ENCODE results near the genes RARRES1 and NMD3.

- PRO-cap: bidirectional peak, plus-strand start at chr3:158732201, minus-strand start at chr3:158732176
Measured at GRCh38 chr3:158731971-158732919, at the start of gene RARRES1. TSS of gene RARRES1 (minus strand) at chr3:158732457.

DNA sequence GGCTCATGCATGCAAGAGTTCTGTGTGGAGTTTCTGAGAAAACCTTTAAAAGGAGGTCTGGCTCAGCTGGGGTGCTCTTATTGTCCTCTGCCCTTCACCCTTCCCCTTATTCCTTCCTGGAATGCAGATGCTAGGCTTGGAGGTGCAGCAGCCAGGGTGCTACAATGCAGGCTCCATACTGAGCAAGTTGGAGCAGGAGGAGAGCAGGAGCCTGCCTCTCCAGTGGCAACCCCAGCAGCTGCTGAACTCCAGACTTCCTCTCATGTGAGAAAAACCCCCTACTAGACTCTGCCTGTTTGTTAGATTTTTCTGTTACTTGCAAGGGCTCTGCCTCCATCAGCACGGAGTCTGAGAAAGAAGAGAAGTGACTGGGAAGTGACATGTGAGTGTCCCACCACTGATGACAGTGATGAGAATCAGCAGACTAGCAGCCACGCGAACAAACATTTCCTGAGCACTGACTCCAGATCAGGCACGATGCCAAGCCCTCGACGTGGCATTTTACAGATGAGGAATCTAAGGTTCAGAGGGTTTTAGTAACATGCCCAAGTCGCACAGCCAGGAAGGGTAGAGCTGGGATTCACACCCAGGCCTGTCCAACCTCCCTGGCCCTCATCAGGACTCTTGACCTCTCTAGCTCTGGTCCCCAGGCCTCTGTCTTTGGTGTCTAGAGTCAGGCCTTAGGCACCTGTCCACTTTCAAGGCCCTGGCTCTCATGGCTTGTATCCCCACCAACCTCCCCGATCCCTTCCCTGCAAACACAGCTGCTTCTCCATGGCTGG lies 16.2 kb upstream of the RARRES1 start:
- PRO-cap: no peak

- PRO-cap: no peak
Measured at GRCh38 chr3:159790131-159790511, 435.1 kb upstream of the C3orf80 start.

GRCh38 chr3:159852654-159853791 lies 372.2 kb upstream of the C3orf80 start:
- PRO-cap: unidirectional peak, plus-strand start at chr3:159853093; unidirectional peak, plus-strand start at chr3:159853215

DNA sequence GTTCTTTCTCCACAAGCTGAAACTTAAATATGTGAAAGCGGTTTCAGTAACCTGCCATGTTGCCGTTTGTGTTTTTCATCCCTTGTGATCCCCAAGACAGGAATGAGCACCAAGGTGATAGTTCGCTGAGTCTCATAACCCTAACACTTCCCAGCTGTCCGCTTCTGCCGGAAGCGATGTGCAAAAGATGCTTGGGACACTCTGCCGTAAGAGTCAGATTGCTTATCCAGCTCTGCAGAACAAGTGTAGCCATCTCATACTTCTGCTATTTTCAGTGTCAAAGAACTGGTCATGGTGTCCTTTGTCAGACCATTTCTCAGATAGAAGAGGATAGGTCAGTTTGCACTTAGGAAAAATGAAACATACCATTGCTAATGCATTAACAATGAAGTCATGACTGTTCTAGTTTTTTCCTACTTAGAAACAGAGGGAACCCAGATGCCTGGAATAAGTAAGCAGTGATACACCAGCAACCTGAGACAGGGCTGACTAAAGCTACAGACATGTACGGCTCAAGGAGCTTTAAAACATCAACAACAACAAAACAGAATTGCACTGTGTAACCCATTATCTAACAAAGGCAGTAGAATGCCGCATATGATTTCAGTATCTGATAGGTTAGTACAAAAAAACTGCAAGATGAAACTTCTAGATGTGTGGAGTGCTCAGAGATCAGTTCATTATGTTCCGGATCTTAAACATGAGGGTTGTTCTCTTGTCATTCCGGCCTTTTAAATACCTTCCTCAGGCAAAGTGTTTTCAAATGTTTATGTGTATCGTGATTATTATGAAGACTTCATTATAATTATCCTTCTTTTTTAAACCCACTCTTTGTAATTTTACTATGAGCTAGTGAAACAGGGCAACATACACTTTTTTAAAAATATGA lies 370.5 kb upstream of the C3orf80 start:
- PRO-cap: no peak

GRCh38 chr3:160129285-160130085 lies 95.7 kb upstream of the C3orf80 start:
- PRO-cap: no peak

DNA sequence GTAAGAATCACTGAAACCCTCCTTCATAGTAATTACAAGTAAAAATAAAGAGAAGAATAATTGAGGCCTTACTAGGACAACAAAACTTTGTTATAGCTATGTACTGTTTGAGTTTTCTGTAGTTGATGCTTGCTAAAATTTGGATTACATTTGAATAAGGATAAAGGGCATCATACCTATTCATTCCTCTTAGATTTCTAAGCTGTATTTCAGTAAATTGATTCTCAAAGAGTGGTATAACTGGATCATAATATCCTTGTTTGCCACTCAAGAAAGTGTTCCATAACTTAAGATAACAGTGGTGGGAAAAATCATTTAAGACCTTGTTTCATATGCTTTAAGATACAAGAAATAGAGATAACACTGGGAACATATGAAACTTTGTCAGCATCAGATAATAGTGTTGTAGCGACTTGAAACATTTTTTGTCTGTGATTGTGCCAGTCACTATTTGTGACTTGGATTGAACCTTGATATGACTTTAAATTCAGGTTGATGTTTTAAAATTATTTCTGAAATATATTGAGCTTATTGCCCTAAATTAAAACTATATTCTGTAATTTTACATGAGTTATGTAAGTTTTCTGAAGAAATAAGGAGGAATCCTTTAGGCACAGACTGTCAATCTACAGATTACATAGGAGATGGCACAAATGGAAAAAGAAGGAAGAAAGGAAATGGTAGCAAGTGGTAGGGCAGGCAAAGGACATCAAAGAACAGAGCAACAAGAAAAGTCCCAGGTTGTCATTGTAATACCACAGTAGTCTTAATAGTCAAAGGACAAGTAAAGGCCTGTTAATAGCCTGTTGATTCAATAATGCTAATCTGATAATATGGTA lies 8.9 kb downstream of the SMC4 start:
- PRO-cap: no peak

DNA sequence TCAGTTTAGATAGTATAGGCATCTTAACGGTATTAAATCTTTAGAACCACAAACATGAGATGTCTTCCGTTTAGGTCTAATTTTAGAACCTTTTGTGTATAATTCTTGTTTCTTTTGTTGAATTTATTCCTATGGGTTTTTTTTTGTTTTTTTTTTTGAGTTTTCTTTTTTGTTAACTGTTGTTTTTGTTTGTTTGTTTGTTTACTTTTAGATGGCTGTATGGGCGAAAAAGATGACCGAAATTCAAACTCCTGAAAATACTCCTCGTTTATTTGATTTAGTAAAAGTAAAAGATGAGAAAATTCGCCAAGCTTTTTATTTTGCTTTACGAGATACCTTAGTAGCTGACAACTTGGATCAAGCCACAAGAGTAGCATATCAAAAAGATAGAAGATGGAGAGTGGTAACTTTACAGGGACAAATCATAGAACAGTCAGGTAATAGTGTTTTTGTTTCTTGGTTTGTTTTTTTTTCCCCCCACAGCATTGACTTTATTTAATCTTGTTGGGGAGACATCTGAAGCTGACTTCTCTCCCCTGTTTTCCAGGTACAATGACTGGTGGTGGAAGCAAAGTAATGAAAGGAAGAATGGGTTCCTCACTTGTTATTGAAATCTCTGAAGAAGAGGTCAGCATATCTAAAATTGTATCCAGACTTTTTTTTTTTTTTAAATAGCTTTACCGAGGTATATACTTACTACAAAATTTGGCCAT lies 23.9 kb downstream of the SMC4 start:
- PRO-cap: no peak

DNA sequence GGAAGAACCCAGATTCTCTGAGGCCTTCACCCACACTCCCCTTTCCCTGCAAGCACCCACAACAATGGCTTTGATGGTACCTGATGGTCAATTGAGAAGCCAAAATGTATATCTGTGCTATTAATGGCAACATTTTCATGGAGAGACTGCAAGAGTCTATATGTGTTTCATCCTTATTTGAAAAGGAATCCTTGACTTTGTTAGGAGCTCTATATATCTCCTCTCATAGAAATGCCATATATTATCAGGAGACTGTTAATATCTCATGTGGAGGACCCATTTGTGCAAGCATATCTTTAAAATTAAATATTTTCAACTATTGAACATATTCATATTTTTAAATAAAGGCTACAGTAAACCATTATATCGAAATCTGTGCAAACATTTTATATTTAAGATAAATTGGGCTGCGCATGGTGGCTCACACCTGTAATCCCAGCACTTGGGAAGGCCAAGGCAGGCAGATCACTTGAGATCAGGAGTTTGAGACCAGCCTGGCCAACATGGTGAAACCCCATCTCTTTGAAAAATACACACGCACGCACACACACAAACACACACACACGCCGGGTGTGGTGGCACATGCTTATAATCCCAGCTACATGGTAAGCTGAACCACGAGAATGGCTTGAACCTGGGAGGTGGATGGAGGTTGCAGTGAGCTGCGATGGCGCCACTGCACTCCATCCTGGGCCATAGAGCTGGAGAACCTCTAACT lies 22.0 kb downstream of the TRIM59 start:
- PRO-cap: no peak

DNA sequence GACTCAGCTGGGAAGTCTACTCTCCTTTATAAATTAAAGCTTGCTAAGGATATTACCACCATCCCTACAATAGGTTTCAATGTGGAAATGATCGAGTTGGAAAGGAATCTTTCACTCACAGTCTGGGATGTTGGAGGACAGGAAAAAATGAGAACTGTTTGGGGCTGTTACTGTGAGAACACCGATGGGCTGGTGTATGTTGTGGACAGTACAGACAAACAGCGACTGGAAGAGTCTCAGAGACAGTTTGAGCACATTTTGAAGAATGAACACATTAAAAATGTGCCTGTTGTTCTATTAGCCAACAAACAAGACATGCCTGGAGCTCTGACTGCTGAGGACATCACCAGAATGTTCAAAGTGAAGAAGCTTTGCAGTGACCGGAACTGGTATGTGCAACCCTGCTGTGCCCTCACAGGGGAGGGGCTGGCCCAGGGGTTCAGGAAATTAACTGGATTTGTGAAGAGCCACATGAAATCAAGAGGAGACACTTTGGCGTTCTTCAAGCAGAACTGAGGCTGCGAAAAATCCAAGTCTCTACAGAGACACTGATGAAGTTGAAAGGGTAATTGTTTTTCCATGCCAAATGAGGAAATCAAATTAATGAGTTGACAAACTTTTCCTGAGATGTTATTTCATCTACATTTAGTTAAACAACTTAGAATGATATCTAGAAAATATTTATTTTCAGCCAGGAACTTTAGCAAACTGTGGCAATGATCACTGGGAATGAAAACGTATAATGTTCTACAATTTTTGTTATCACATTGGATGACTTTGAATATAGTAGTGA lies 646 bp downstream of the ARL14 start:
- PRO-cap: no peak

- PRO-cap: no peak
Measured at GRCh38 chr3:160719057-160719454, 37.0 kb upstream of the PPM1L start.

DNA sequence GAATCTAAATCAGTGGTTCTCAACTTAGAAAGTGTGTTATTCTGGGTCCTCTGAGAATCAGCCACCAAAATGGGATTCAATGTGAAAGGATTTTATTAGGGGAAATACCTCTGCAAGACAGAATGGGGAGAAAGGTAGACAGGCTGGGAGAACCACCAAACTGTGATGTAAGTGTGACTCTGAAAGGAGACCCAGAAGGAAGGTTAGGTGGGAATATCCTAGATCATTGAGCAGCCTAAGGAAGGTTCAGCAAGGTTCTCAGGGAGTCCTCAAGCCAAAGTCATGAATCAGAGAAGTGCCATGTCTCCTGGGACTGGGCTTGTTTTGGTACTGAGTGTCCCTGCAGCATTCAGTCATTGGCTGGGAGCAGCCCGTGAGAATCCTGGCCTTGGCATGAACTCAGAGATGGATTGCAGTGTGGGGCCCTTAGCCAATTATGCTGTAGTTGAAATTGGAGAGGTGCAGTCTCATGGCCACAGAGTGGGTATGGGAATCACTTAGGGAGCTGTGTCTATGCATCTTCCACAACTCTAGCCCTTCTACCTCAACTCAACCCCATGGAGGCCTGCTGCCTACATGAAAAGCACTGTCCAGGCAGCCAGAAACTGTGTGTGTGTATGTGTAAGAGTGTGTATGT lies 17.0 kb upstream of the PPM1L start:
- PRO-cap: no peak

DNA sequence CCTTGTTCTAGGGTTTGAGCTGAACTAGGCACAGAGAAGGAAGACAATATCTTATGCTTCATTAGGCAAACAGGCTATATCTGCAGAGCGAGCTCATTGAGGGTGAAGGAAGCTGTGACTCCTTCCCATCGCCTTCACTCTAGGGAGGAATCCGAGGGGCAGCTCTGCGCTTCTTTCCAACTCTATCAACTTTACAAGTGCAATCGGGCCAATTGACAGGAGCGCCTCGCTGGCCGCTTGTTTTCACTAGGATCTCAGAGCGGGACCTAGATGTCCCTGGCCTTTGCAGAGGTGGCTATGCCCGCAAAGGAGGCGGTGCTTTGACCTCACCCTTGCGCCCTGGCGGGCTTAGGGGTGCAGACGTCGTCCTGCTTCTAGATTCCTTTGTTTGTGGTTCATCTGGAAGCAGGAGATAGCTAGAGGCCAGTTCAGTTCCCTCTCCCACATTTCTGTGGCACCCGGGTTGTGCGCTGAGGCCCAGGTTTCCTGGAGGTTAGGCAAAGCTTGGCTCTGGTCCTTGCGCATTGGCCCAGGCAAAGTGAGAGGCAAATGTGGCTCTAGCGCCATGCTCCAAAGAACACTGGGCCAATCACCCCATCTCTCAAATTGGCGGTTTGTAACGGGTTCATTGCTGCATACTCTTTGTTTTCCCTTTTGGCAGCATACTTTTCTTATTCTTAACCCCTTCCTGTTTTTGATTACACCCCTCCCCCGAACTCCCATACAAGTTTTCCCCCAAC lies 1.2 kb downstream of the PPM1L start:
- PRO-cap: no peak

DNA sequence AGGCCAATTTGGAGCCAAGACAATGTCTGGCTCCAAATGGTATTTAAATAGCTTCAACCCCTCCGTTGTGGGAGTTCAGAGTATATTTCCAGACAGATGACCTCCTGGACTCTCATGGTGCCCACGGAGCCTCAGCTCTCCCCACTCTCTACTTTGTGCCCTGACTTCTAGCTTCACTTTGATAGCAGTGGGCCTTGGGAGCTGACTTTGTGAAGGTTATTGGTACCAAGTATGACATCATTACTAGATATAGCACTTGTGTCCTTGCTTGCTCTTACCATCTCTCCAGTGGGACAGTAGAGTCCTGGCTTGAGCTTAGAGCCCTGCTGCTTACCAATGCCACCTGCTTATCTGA lies 53.4 kb downstream of the PPM1L start:
- PRO-cap: no peak

DNA sequence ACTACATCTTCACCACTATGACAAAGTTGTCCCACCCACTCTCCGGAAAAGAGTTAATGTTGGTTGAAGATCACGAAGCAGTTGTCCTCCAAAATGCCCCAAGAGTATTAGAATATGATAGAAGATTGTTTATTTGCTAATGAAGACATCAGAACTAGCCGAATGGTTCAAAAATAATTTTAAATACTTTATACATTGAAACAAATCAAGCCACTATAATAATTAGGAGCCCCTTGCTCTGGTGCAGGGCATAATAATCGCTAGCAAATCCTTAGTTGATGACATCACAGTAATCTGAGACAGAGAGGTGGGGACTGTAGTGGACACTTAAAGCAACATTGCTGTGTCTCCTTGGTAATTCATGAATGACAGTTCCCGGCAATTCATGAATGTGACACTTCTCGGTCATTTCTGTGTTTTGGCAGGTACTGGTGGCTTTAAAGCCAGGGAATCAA lies 114.2 kb downstream of the PPM1L start:
- PRO-cap: no peak

DNA sequence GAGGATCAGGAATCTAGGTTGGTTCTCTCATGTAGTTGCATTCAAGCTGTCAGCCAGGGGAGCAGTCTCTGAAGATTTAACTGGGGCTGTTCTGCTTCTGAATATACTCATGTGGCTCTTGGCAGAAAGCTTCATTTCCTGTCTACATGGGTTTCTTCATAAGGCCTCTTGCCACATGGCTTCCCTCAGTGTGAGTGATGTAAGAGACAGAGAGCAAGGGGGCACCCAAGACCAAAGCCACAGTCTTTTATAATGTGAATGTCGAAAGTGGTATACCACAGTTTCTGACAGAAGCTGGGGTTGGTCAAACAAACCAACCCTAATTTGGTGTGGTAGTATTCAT lies 123.9 kb downstream of the B3GALNT1 start:
- PRO-cap: no peak

DNA sequence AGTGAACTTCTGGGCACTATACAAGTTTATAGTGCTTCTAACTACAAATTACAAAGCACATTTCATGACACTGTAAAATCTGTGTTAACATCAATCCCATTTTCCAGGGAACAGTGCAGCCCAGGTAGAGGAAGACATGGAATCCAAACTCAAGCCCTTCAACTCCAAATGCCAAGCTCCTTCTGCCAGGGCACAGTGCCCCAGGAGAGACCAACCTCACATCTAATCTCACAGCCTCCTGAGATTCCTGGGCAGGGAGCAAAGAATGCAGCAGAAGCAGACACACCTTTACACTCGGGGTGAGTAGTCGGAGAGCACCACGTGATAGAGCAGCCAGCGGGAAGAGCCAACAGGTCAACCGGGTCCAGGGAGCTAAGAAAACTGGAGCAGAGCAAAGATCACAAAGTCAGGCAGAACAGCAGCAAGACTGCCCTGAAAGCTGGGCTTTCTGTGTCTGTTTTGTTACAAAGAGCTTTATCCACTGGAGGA lies 4.3 kb downstream of the B3GALNT1 start:
- PRO-cap: no peak

DNA sequence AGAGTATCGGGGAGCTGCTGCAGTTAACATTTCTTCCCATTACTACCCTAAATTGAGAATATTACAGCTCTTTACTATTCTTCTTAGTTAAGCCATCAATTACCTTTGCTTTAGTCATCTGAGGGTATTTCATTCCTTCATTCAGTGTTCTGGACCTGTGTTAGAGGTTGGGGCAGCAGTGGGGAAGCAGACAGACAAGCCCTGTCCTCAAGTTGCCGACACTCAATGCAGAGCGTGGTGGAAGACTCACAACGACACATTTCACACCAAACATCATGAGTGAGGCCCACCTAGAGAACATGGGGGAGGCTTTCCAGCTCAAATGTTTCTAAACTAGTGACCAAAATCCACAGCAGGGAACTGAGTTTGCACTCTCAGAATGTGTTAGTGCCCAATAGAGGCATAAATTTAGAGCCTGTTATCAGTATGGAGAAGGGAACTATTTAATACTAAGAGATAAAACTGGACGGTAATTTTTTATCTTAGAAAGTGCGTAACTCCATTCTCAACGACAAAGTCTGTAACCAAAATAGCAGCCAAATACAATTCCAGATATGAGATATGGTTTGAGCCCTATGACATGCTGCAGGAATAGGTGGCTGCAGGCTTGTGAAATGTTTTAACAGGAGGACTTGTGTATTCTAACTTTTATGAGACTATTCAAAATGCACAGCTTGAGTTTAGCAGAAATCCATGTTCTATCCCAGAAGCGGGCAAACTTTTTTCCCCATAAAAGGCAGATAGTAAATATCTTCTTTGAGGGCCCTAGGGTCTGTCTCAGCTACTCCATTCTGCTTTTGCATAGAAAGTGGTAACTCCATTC lies 3.6 kb downstream of the B3GALNT1 start:
- PRO-cap: no peak

DNA sequence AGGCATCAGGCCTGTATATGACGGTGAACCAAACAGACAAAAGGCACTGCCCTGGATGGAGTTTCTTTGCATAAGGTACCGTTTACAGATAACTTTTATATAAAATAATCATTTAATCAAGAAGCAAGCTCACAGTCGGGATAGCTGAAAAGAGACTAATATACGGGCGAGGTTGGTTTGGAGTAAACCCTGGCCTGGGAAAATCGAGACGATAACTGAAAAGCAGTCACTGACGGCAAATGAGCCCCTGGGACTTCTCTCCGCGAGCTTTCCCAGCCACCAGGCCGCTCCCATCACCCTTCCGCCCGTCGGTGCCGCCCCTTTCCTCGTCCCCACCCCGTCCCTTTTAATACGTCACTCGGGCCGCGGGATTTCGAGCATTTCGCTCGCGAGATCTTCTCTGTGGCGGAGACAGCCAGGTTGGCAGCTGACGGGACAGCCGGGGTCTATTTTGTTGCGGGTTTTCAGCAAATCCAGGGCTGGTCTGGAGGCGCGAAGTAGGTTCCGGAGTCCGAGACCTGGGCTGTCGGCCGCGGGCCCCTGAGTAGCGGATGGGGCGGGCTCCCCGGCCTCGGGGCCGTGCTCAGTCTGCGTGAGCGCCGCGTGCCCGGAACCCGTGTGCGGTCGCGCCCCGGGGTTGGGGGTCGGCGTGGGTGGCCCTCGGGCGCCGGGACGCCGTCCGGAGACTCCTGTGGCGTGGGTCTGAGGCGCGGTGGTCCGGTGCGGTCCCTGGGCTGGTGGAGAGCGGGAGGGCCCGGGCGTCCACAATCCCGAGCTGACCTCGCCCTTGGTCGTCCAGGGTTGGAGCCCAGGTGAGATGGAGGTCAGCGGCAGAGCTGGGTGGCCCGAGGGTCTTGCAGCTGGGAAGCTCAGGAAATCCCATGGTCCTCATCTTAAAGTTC lies at the start of gene NMD3:
Gene NMD3 (plus strand): TSS at position 399 of the 902 bp plus-strand sequence.
- PRO-cap: bidirectional peak, plus-strand start at position 408 of the sequence, minus-strand start at position 295 of the sequence

- PRO-cap: no peak
Measured at GRCh38 chr3:161224836-161225347, 3.8 kb downstream of the NMD3 start.